NT2/D1 (cell line): Measurements from ENCODE around the genes NEU4 and FAM240C.

- RRBS, 2 experiments: 86 to 95% methylated on average over 7 to 9 of the region's 53 CpGs
Measured at GRCh38 chr2:241767842-241769005, 8.4 kb upstream of the GAL3ST2 start.

DNA sequence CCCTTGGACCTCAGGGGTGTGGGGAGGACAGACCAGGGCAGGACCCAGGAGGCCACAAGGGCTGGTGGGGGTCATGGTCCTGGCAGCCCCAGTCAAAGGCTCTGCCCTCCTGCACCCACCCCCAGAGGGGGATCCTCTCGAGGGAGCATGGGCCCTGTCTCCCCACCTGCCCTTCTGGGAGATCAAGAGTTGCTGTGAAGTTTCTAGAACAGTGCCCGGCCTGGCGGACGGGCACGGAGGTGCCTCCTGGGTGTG lies 3.0 kb upstream of the GAL3ST2 start:
- RRBS, 2 experiments: 94 to 97% methylated on average over 4 of the region's 5 CpGs

GRCh38 chr2:241774601-241775940 lies 1.6 kb upstream of the GAL3ST2 start:
- RRBS, 2 experiments: 94% methylated on average over 2 to 3 of the region's 54 CpGs

DNA sequence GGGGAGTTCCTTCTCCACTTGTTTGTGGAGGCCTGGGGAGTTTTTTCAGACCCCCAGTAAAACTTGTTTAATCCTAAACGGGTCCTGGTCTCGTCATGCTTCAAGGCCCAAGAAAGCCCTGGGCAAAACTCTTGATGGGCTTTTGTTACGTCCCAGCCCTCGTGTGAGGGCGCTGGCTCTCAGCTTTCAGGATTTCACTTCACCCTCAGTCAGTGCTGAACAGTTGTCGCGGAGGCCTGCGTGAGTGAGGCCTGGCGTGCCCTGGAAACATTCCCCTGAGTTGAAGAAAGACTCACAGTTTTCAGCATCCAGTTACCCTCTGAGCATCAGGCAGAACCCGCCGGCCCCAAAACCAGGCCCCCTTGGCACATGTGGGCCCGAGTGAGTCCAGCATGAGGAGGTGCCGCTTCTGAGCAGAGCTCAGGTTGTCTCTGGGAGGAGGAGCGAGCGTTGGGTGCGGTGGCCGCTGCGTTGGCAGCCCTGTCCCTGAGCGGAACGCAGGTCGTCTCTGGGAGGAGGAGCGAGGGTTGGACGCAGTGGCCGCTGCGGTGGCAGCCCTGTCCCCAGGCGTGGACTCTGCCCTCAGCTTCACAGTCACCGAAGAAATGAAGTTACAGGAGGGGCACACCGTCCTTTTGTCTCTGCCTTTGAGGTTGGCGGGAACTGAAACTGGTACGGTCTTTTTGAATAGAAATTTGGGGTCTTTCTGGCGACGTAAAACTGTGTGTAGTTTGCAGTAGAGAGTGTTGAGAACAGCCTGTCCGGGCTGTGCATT lies at the start of gene NEU4:
TSS of gene NEU4 (plus strand) at position 591 of the 775 bp plus-strand sequence.
- RRBS, 2 experiments: no CpG with 5 or more reads among the region's 33 CpGs

DNA sequence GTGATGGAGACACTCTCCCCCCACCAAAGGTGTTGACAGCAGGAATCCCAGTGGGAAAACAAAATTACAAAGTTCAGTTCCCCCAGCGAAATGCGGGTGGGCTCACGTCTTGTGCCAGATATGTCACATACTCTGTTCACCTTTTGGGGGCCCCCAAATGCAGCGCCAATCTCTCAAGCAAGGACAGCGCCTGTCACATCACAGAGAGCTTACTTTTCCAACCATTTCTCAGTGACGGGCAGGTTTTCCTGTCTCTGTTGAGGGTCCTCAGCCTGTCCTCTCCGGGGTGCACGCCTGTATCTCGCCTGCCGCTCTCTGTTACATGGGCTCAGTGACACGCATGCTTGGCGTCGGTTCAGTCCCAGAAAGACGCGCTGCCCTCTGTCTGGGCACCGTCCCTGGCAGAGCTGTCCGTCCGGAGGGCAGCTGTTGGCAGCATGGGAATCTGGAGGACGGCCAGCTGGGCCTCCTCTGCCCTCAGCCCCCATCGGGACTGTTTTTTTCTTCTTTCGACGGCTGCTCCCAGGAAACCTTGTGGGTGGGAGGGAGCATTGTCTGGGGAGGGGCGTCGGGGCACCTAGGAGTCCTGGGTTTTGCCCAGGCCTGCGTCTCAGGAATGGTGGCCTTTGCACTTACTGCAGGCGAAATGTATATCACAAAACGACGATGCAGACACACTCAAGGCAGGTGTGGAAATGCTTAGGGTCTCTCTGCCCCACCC lies at the start of gene FAM240C:
TSS of gene FAM240C (minus strand) at position 320 of the 721 bp plus-strand sequence.
- RRBS, 2 experiments: no CpG with 5 or more reads among the region's 28 CpGs

- RRBS, 2 experiments: no CpG with 5 or more reads among the region's 5 CpGs
Measured at GRCh38 chr2:242080355-242080755, 180.1 kb upstream of the FAM240C start.